Spleen (tissue), 7 donors: ENCODE measurements around the genes SNRNP48 and GCNT2.

DNA sequence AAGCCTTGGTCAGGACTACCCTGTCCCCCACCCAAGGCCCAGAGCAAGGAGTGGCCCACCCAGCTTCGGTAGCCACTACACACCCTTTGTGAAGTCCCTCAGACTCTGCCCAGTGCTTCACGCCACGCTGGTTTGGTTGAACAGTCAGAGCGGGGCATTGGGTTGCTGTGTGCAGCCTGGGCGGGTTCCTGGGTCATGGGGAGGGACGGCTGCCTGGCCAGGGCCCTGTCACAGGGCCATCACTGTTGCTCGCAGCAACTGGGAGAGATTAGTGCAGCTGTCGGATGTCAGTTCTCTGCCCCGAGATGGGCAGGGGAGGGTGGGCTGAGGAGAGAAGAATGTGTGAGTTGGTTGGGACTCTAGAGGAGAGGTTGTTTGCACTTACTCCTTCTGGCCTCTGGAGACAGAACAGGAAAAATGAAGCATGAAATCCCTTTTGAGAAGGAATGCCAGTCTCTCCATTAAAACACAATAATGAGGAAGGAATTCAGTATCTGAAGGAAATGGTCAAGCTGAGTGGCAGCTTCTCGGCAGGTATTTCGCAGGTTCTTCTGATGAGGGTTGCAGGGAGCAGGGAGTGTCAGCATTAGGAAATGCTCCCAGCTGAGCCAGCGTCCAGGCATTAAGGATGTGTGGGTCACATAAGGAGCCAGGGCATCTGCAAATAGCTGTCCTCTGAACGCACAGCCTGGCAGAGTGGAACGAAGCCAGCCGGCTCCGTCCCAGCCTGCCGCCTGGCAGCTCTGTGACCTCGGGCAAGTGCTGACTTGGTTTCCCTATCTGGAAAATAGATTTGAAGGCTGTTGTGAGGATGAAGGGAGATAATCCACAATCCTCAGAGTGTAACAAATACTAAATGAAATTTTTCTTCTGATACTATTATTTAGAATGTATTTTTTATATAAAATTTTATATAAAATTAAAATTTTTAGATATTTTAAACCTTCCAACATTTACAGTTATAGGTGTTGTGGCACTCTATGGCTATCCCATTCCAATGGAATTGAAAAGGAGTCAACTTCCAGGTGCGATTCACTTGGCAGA is 95.8 kb downstream of the SSR1 start:
- PRO-cap, 4 experiments: no peak in any of the 4 experiments
- RAMPAGE, long total RNA, 4 experiments: no peak in any of the 4 experiments

GRCh38 chr6:7229503-7230133 is 83.4 kb downstream of the SSR1 start:
- PRO-cap, 4 experiments: no peak in any of the 4 experiments
- RAMPAGE, long total RNA, 4 experiments: no peak in any of the 4 experiments

GRCh38 chr6:7236300-7236804 is 76.6 kb downstream of the SSR1 start:
- PRO-cap, 4 experiments: no peak in any of the 4 experiments
- RAMPAGE, long total RNA, 4 experiments: no peak in any of the 4 experiments

GRCh38 chr6:7246312-7247438 is 66.3 kb downstream of the SSR1 start:
- PRO-cap, 4 experiments: no peak in any of the 4 experiments
- RAMPAGE, long total RNA, 4 experiments: no peak in any of the 4 experiments

DNA sequence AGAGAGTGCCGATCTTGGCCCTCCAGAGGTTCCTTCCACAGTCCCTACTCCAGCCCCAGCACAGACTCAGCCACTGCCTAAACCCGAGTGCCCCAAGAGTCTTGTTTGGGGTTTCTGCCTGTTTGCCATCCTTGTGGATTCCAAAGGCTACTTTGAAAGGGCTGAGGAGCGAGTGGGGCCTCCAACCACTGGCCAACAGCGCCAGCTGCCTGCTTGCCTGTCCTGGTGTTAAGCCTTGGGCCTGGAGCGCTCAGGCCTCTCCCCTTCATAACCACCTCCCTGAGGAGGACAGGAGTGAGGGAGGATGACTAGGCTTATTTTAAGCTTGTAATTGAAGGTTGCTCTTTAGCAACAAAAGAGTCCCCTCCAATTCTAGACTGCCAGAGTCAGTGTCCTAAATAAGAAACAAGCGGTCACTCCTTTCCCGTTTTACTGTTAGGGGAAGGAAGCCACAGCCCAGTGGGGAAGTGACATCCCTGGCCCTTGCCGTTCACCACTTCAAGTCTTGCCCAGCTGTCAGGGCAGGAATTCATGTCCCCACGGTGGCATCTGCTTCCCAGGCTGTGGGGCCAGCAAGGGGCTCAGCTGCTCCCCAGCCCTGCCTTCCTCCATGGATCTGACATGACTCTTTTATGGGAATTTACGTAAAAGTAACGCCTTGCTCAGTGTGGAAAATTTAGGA is 58.0 kb downstream of the SSR1 start:
- PRO-cap, 4 experiments: no peak in any of the 4 experiments
- RAMPAGE, long total RNA, 4 experiments: start-site peak on the plus strand in 2 of 4 experiments, centred at positions 509 to 511 of the sequence, 19 to 20 reads per replicate

DNA sequence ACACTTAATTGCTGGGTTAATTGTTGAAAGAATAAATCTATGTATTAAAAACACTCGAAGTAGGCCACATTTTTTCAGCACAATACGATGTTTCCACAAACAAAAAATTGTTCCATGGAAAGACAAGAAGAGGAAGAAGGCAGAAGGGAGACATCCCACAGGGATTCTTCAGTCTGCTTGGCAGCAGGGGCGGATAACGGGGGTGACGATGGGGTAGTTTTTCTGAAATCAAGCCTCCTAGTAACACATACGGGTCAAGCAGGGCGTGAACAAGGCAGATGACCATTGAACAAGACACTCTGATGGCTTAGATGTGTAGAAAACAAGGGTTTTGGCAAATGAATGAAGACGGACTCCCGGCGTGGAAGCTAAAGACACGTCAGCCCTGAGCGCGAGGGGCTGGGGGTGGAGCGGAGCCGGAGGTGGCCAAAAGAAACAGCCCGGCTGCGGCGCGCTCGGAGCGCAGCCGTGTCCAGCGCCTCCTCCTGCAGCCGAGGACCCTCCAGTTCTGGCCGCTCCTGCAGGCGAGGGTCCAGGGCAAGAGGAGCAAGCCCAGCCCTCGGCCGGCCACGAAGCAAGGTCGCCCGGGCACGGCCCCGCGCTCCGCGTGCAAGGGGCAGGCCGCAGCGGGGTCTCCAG is 650 bp downstream of the SSR1 start:
- PRO-cap, 4 experiments: peak in 4 of 4 experiments; most common plus-strand start position 429 of the sequence (in 3); most common minus-strand start position 510 of the sequence (in 2)
- RAMPAGE, long total RNA, 4 experiments: no peak in any of the 4 experiments

- PRO-cap, 4 experiments: no peak in any of the 4 experiments
- RAMPAGE, long total RNA, 4 experiments: no peak in any of the 4 experiments
Measured at GRCh38 chr6:7561162-7562130, 20.0 kb downstream of the DSP start.

DNA sequence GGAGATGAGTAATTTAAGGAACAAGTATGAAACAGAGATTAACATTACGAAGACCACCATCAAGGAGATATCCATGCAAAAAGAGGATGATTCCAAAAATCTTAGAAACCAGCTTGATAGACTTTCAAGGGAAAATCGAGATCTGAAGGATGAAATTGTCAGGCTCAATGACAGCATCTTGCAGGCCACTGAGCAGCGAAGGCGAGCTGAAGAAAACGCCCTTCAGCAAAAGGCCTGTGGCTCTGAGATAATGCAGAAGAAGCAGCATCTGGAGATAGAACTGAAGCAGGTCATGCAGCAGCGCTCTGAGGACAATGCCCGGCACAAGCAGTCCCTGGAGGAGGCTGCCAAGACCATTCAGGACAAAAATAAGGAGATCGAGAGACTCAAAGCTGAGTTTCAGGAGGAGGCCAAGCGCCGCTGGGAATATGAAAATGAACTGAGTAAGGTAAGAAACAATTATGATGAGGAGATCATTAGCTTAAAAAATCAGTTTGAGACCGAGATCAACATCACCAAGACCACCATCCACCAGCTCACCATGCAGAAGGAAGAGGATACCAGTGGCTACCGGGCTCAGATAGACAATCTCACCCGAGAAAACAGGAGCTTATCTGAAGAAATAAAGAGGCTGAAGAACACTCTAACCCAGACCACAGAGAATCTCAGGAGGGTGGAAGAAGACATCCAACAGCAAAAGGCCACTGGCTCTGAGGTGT is 10.0 kb upstream of the SNRNP48 start:
- PRO-cap, 4 experiments: no peak in any of the 4 experiments
- RAMPAGE, long total RNA, 4 experiments: start-site peak on the plus strand in 1 of 4 experiments, centred at position 254 of the sequence, 7 reads per replicate

GRCh38 chr6:7589825-7590906 is at the start of gene SNRNP48:
Gene SNRNP48, plus strand, starts transcription at chr6:7590198.
- PRO-cap, 4 experiments: peak in 4 of 4 experiments; most common plus-strand start chr6:7590198 (in 2); most common minus-strand start chr6:7590099 (in 2)
- RAMPAGE, long total RNA, 4 experiments: start-site peak on the plus strand in 4 of 4 experiments, at chr6:7590185-7590244 at its widest, 82 to 339 reads per replicate

- PRO-cap, 4 experiments: no peak in any of the 4 experiments
- RAMPAGE, long total RNA, 4 experiments: no peak in any of the 4 experiments
Measured at GRCh38 chr6:7605910-7606206, 15.9 kb downstream of the SNRNP48 start.

DNA sequence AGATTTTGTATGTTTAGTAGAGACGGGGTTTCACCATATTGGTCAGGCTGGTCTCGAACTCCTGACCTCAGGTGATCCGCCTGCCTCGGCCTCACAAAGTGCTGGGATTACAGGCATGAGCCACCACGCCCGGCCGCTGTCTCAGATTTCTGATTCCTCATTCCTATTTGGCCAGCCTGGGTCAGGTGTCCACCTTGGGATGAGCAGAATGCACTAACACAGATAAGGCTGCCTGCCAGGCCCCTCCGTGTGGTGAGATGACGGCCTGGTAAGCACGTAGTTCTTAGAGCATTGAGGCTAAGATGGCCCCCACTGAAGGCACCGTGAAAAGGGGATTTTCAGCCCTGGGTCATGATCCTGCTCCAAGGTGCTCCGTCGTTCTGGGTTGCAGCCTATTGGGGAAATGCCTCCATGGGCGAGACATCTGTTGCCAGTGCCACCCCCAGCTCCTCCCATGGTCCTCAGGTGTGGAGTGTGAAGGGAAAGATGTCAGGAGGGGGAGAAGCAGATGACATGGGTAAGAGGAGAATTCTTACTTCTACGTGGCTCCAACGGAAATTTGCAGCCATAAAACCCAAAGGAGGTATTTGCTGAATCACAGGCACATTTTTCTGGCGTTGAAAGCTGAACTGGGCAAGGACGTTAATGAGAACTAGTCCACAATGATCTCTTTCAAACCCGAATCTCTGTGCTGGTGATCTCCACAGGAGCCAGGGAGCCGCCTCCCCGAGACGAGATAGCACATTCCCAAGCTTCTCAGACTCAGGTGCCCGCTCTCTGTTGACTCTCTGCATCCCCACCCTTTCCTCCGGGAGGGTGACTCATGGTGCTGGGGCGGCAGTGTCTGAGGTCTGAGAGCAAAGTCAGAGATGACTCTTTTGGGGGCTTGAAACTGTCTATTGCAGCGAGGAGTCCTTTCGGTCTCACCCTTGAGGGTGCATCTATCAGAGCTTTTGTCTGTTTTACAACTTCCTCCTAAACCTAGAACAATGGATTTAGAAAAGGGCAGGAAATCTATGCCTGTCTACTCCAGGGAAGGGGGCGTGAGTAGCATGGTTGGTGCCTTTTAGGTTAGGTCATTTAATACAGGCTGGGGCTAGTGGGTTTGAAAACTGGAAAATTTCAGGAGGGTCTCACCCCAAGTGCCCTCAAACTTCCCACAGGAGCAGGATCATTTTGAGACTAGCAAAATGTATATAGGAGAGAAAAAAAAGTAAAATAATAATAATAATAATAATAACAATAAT is 33.9 kb upstream of the BMP6 start:
- PRO-cap, 4 experiments: no peak in any of the 4 experiments
- RAMPAGE, long total RNA, 4 experiments: no peak in any of the 4 experiments

DNA sequence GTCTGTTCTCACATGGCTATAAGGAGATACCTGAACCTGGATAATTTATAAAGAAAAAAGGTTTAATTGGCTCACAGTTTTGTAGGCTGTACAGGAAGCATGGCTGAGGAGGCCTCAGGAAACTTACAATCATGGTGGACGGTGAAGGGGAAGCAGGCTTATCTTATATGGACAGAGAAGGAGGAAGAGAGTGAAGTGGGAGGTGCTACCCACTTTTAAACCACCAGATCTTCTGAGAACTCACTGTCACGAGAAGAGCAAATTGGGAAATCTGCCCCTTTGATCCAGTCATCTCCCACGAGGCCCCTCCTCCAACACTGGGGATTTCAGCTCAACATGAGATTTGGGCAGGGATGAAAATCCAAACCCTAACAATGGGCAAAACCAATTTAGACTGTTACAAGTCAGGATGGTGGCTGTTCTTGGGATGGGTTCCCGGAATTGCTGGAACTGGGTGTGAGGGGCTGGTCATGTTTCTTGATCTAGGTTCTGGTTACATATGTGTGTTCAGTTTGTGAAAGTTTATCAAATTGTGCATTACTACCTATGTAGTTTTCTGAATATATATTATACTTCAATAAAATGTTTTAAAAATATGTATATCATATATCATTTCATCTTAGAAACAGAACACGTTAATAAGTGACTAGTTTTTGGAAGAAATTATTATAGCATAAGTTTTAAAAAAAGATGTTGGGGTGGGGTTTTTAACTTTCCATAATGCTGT is 24.3 kb upstream of the BMP6 start:
- PRO-cap, 4 experiments: no peak in any of the 4 experiments
- RAMPAGE, long total RNA, 4 experiments: no peak in any of the 4 experiments

DNA sequence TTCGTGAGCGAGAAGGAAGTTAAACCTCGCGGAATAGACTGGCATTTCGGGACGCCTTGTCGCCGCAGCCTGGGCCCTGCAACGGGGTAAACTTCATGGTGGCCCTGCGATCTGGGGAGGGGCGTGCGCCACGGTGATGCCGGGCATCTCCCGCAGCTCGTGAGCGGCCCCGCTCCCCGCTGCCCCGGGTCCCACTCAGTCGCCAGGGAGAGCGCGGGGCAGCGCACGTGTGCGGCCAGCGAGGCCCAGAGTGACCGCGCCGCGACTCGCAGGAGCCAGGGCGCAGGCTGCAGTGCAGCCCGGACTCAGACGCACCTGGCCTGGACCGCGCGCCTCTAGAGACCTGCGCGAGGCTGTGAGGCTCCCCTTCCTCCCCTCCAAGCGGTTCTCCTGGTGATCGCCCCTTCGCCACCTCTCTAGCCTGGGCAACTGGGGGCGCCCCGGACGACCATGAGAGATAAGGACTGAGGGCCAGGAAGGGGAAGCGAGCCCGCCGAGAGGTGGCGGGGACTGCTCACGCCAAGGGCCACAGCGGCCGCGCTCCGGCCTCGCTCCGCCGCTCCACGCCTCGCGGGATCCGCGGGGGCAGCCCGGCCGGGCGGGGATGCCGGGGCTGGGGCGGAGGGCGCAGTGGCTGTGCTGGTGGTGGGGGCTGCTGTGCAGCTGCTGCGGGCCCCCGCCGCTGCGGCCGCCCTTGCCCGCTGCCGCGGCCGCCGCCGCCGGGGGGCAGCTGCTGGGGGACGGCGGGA is 627 bp downstream of the BMP6 start:
- PRO-cap, 4 experiments: no peak in any of the 4 experiments
- RAMPAGE, long total RNA, 4 experiments: no peak in any of the 4 experiments

DNA sequence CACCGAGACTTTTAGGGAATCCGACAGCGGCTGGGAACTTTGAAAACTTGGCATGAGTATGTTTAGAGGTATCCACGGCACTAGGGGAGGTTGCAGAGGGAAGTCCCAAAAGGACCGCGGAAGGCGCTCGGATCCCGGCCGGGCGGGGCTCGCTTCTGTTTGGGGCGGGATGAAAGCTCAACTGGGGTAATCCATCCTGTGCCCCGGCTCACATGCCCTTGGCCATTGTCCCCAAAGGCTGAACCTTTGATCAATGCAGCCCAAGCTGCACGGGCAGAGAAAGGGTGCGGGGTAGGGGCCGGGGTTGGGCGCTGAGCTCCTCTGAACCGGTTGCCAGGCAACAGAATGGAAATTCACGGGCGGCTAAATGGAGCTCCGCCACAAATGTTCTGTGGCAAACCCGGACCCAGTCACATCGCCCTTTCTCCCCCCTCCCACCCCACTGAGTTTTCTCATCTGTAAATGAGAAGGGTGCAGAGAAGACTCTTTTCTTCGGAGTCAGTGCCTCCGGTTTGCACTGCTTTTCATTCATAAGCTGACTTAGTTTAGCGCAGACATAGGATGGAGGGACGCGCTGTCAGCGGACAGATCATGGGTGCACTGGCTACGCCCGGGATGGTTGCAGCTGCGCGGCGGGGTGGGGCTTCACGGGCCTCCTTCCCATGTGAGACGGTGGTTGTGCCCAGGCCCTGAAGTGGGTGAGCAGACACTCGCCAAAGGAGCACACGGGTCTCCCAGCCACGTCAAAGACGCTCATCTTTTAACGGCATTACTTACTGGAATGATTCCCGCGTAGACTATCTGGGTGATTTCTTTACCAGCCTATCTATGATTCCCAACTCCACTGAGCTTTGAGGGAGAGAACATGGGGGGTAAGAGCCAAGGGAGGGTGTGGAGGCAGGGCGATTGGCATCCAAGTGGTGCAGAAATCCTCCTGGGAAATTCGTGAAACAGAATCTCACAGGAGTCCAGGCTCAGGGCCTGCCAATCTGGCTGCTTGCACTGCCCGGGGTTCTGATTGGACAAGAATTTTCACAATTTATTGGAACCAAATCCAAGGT is 2.5 kb downstream of the BMP6 start:
- PRO-cap, 4 experiments: no peak in any of the 4 experiments
- RAMPAGE, long total RNA, 4 experiments: no peak in any of the 4 experiments

DNA sequence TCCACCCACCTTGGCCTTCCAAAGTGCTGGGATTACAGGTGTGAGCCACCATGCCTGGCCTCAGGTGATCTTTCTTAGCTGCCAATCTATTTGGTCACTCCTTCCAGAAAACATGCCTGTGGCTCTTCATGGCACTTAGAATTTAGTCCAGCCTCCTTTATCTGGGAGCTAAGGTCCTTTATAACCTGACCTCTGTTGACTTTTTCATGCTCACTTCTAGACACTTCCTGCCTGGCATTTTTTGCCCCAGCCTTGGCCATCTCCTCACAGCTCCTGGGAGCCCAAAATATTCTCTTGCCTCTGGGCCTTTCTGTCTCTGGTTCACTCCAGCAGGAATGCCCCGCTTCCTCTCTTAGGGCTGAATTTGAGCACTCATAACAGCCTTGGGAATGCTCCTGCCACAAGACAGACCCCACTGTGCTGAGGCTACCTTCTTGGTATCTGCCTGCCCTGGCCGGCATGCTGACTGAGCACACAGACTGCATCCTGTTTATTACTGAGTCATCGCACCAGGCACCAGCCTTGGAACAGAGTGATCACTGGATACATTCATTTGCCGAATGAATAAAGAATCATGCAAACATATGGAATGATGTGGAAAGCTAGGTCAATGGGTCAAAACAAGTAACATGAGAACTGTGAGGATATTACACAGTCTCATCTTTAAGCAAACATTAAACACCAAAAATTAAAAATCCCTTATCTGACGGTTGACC is 5.8 kb upstream of the EEF1E1 start:
- PRO-cap, 4 experiments: no peak in any of the 4 experiments
- RAMPAGE, long total RNA, 4 experiments: no peak in any of the 4 experiments

DNA sequence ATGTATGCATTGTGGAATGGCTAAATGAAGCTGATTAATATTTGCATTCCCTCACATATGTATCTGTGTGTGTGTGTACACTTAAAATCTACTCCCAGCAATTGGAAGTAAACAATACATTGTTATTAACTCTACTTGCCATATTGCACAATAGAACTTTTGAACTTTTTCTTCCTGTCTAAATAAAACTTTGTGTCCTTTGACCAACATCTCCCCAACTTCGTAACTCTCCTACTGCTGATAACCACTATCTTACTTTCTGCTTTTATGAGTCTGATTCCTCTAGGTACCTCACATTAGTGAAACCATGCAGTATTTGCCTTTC is 220.7 kb upstream of the SLC35B3 start:
- PRO-cap, 4 experiments: no peak in any of the 4 experiments
- RAMPAGE, long total RNA, 4 experiments: no peak in any of the 4 experiments

DNA sequence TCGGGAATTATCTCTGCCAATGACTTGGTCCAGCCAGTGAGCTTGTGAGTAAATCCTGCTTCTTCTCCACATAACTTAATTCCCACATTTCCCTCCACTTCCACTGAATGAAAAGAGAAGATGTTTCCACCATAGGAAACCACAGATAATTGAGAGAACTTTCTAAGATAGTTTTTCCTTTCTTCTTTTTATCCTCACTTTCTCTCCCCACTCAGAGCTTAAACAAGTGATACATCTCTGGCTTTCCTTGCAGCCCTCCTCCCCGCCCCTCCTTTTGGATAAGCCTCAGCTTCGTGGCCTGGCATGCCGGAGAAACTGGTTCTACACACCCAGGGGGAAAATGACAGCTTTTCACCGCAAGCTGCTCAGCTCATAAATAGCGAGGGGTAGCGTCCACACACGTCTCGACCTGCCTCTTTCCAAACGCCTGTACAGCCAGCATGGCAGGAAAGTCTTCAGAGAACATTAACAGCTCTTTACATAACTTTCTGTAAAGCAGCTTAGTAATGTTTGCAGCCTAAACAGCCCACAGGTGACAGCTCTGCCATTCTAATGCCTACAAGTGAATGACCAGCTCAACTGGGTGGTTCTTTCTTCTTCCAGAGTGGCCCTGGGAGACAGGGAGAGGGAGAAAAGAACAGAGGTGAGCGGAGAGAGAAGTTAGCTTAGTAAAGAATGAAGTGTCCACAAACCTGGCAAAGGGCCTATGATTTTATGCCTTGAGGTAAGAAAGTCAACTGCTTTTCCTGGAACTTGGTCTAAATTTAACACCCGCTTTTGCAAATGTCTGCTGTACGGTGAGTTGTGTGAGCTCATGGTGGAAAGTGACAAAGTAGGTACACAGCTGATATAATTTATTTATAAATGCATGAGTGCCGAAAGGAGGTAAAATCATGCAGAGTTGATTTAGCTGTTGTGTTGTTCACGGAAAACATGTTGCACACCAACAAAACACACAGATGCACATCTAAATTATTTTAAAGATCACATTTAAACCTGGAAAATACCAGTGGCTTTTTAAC is 251.5 kb downstream of the TFAP2A start:
- PRO-cap, 4 experiments: no peak in any of the 4 experiments
- RAMPAGE, long total RNA, 4 experiments: no peak in any of the 4 experiments

DNA sequence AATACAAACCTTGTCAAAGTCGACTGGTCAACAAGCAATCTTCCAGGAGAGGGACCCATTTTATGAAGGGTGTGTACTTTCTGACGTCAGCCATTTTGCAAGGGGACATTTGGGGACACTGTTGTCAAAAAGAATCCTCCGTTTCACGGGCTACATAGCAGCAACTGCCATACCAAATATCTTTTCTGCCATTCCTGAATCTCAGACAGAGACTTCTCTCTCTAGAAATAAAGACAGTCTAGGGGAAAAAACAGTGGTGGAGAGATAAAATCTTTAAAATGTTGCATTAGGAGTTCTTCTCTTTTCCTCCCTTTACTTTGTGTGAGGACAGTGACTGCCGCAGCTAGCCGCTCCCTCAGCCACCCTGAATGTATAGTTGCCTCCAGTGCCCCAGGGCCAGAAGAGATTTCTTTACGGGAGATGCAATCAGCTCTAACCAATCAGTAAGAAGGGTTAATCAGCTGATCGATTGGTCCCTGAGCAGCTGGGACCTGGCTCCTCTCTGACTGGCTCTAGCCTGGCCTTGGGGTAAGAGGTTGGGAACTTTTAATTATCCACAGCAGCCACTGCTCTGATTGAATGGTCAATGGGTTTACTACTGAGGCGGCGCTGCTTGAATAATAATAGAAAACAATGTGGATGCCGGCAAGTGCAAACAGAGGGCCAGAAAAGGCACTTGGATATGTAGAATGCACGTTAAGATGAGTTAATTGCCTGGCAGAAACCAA is 100.0 kb downstream of the TFAP2A start:
- PRO-cap, 4 experiments: no peak in any of the 4 experiments
- RAMPAGE, long total RNA, 4 experiments: no peak in any of the 4 experiments

GRCh38 chr6:10351841-10352237 is 63.0 kb downstream of the TFAP2A start:
- PRO-cap, 4 experiments: no peak in any of the 4 experiments
- RAMPAGE, long total RNA, 4 experiments: no peak in any of the 4 experiments

DNA sequence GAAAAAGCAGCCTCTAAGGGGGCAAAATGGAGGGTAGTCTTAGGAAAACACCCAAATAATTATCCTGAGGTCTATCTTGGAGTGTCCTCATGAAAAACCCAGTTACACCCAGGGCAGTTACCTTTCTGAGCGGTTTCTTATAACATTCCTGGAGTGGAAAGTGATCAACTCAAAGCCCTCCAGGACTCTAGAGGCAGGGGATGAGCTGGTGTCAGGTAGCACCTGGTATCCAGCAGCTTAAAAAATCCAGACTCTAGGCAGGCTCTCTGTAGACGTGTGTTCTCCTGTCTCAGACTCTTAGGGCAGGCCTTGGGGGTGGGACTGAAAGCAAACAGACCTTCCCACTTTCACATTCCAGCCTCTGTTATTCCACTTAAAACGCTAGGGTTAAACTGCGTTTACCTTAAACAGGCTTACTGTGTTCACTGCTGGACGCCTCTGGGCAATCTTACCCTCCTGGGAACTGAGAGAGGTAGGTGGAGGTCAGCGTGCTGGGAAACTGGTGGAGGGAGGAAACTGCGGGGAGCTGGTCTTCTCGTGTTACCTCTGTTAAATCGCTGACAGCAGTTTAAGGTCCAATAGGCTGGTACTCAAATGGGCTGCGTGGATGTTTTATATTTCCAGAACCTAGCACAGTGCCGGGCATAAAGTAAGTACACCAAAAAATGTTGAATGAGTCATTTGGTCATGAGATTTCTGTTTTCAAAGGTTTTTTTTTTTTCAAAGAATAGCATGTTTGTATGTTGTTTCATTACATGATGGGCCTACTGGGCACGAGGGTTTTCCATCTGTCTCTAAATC is at the start of gene GCNT2:
GCNT2 (plus strand) TSS at position 406 of the 801 bp plus-strand sequence.
- PRO-cap, 4 experiments: peak in 3 of 4 experiments; most common plus-strand start position 578 of the sequence (in 2); most common minus-strand start position 465 of the sequence (in 2)
- RAMPAGE, long total RNA, 4 experiments: start-site peak on the plus strand in 3 of 4 experiments, centred at positions 393 to 441 of the sequence, 24 to 61 reads per replicate